Mesenchymal stem cell of Wharton's jelly (primary cell): Measurements from ENCODE around the gene IER3IP1.

DNA sequence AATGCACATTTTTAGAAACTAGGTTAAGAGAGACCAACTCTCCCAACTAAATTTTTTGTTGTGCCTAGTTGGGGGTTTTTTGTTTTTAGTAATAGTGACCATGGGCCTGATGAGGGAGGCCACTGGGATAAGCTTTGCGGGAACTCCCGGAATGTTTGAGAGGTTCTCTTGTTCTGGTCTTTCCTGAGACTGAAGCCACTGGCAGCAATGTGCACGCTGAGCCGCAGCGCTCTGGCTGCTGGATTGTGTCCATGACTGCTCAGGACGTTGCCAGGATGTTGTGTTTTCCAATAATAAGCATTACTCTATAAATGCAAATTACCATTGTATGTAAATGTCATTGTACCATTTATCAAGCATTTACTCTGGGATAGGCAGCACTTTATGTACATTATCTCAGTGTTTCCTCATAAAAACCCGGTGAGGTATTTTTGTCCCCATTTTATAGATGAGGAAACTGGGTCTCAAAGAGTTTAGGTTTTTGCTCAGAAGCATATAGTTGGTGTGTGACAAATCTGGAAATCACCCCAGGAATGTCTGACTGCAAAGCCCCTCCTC is 126.2 kb downstream of the GALNT1 start:
- CAGE, long polyA plus RNA = no peak

DNA sequence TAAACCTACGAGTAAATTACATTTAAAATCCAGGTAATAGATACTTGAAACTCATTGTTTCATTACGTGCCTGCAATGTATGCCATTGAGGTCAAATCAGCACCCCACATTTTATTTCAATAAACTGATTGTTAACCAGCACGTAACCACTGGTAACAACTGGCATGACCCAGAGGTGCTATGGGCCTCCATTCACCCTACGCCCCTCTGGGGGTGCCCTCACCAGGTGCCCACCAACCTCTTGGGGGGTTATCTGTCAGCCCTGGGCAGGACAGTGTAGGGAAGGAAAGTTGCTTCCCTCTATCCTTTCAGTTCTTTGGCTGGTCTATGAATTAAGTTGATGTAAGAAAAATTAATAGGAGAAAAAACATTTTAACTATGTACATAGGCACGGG is 190.0 kb downstream of the GALNT1 start:
- CAGE, long polyA plus RNA = no peak

GRCh38 chr18:35830666-35830948 is 141.9 kb upstream of the C18orf21 start:
- CAGE, long polyA plus RNA = no peak

GRCh38 chr18:35884191-35884563 is 88.3 kb upstream of the C18orf21 start:
- CAGE, long polyA plus RNA = no peak

- CAGE, long polyA plus RNA = no peak
Observed at GRCh38 chr18:36501027-36501385, 203.5 kb downstream of the FHOD3 start.

DNA sequence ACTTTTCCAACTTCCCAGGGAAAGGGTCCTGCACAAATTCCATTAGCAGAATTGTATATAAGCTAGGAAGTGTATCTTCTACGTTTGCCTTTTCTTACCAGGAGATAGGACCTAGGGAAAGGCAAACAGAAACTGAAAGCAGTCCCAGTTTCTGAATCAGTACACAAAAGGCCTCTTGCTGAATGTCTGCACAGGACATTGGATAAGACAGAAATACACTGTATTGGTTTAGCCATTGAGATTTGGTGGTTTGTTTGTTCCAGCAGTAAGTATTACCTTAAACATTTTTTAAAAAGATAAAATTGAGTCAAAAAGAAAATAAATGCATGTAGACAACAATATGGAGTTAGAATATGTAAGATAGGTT is 1888.4 kb upstream of the CELF4 start:
- CAGE, long polyA plus RNA = no peak

DNA sequence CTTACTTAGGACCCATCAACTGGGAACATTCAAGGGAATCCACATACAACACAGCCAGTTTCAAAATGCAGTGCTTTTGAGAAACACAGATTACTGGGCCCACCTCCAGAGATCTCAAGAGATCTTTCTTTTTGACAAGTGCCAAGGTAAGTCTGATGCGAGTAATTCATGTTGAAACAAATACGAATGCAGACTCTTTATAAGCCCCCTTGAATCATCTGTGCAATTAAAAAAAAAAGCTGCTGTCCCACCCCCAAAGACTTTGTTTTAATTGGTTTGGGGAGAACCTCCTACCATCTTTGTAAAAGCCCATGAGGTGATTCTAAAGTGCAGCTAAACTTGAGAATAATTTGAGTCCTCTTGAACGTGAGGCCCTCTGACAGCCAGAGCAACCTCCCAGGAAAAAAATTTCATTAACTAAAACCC is 1034.4 kb upstream of the PIK3C3 start:
- CAGE, long polyA plus RNA = no peak

- CAGE, long polyA plus RNA = no peak
Observed at GRCh38 chr18:42706532-42707185, 408.8 kb downstream of the RIT2 start.

DNA sequence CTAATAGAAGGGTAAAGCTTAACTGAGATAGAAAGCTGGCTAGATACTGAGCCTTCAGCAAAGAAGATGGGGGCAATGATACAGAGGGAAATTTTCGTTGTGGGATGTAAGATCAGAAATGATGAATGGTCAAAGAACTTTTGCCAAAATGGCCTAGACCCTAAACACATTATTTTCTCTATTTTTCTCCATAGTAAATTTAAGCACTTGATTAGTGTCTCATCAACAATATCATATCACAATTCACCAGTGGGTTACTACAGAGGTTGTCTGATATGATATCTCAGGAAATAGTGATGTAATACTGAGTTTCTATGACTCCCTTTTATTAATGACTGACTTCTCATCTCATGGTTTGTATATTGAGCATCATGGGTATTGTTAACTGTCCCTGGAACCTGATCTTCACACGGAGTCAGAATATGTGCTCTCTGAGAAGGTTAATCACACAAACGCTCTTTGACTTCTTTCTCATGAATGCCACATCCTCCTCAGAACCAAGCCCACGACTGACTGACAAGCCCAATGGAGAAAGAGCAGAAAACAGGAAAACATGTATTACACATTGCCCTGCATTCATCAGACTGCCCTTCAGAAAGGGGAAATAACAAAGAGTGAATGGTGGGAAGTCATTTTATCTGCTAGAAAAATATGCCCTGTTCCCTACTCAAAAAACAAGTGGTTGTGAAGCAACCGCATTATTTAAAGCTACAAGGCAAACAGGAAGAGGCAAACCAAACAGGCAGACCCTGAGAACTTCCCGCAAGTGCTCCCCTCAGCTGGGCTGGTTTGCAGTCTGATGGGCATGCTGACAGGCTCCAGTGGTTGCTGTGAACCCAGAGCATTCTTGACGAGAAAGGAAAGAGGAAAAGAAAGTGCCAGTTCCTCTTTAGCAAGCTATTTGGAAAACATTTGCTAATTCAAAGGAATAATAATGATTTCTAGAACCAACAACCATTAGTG is 173.0 kb upstream of the SETBP1 start:
- CAGE, long polyA plus RNA = no peak

GRCh38 chr18:44772361-44772881 is 91.7 kb downstream of the SETBP1 start:
- CAGE, long polyA plus RNA = no peak

- CAGE, long polyA plus RNA = no peak
Observed at GRCh38 chr18:45568017-45568415, 47.3 kb upstream of the SLC14A2 start.

DNA sequence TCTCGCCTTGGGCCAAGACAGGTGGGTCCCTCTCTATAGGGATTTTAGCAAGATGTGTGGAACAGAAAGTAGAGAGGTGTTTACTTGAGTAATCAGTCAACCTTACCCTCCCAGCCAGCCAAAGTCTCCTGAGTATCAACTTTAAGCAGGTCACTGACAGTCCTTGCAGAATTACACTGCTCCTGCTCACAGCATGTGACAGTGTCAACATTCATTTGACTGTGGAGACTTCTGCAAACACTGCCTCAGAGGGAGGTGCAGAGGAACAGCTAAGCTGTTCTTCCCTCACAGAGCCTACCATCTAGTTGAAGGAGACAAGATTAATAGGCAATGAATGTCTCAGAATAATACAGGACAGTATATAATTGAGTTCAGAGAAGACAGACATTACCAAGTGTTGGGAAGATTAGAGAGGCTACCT is 11.9 kb downstream of the SLC14A2 start:
- CAGE, long polyA plus RNA = no peak

- CAGE, long polyA plus RNA = no peak
Observed at GRCh38 chr18:45802864-45803157, 22.7 kb upstream of the SIGLEC15 start.

- CAGE, long polyA plus RNA = no peak
Observed at GRCh38 chr18:45849285-45849563, 23.7 kb downstream of the SIGLEC15 start.

DNA sequence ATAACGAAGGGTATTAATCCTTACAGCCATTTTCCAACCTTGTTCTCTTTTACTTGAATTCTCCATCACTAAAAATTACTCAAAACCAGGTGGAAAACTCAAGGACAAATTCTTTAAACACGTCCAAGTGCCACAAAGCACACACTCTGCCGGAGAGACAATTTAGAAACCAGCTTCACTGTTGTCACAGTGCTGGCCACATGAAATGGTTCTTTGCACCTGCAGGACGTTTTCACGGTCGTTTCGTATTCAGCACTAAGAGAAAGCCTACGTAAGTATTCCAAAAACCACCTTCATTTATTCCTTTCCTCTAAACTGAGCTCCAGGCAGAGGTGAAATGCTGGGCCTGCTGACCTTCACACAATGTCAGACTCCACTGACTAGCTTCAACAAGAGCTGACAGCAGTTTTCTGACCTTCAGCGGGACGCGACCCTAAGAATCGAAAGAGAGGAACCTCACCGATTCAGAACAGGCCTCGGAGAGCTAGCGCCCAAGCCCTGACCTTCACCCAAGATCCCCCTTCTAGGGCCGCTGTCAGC is 650 bp downstream of the ATP5F1A start:
- CAGE, long polyA plus RNA = no peak

DNA sequence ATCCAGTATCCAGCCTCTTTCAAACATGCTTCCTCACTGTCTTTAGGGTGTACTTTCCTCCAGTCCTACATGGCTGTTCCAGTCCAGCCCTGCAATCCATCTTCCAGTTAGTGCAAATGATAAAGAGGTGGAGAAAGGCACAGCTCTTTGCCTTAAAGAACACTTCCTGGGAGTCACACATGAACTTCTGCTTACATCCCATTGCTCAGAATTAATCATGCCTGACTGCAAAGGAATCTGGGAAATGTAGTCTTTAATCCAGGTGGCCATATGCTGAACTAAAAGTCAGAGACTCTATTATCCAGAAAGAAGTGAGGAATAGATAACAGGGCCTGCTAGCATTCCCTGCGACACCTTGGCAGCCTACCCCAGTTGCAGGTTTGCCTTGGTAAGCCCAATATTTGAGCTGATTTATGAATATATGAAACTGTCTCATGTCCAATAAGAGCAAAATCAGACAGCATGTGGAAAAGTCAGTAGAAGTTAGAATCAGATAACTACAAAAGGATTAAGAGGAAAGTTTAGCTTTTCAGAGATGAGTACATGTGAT is 9.2 kb upstream of the RNF165 start:
- CAGE, long polyA plus RNA = no peak

DNA sequence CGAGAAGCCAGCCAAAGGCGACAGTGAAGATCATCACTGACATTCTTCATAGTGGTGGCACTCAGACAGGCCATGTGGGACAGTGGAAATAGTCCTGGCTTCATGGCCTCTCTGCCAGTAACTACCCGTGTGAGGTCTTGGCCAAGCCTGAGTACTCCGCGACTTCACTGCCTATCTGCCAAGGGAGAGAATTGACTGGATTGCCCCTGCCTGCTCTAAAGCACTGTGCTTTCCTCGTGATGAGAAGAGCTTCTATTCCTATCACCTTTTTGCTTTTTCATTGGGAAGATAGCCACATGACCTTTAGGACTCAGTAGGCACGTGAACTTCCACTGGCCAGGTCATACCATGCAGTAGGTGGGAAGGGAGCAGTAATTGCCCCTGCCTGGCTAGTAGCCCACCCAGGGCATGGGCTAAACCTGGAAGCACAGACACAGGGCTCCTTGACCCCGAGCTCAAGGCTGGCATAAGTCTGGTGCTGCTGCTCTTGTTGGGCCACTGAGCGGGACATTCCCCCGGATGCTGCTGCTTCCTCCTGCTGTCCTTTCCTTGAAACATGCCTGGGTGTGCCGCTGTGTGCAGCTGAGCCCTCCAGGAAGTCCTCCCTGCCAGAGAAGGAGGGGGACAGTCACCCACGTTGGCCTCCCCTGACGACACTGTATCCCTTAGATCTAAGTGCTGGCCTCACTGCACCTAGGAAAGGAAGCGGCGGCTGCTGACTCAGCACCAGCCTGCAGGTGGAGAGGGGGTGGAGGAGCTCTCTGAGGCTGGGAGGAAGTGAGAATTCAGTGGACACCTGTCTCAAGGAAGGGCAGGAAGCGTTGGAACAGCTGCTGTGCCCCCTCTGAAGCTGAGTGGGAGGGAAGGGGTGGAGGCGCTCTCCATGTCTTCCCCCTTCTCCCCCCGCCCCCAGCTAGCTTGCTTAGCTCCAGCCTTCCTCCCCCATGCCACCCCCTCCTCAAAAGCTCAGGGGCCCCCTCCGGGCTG is 9.9 kb downstream of the RNF165 start:
- CAGE, long polyA plus RNA = no peak

DNA sequence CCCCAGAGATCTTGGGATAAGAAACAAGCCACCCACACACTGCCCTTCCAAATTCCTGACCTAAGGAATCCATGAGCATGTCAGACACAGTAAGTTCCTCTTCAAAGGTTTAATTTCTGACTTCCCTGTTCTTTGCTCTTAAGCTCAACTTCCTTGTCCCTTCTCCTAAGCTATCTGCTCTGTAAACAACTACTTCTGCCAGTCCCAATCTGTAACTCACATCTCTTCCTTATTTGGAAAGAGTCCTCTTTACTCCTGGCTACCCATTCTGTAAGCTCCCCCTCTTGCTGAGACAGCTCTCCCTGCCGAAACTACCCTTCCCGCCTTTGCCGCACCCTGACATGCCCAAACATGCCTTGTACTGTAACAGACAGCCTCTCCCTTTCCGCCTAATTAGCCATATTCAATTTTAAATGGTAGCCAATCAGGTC is 49.2 kb downstream of the PIAS2 start:
- CAGE, long polyA plus RNA = no peak

DNA sequence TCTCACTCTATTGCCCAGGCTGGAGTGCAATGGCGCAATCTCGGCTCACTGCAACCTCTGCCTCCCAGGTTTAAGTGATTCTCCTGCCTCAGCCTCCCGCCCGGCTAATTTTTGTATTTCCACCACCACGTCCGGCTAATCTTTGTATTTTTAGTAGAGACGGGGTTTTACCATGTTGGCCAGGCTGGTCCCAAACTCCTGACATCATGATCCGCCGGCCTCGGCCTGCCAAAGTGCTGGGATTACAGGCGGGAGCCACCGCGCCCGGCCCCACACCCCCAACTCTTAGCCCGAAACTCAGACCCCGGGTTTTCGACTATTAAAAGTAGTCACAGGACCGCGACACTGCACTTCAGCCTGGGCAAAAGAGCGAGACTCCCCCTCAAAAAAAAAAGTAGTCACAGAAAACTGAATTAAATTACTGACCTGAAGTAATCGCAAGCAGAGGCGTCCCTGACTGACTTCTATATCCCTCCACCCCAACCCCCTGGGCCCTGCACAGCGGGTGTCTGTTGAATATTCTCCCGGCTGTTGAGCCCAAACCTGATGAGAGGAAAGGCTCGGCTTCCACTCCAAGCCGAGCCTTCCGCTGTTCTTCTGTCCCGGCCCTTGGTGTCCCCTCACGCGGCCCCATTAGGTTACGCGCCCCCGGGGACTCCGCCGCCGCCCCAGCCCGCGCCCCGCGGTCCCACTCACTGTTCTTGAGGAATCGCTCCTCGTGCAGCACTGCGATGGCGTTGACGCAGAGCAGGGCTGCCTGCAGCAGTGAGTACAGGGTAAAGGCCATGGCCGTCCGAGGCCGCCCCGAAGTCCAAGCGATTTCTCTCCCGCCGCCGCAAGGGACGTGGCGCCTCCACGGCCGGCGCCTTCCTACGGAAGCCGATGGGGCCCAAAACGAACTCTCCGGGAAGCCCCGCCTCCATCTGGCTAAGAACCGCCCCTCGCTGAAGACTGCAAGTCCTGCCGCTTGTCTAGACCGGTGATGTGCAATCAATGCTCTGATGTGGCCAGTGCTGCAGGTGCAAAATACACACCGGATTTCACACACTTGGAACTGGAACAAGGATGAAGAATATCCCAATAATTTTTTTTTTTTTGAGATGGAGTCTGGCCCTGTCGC is at the start of gene IER3IP1:
Gene IER3IP1 (minus strand): TSS at position 874 of the 1,120 bp plus-strand sequence.
- CAGE, long polyA plus RNA = start-site peak on the minus strand centred at position 862 of the sequence, 33 bp wide, 593 and 1,400 reads in 2 replicates

- CAGE, long polyA plus RNA = no peak
Observed at GRCh38 chr18:47756360-47756787, 174.1 kb downstream of the SMAD2 start.